ENCODE measurements around a stretch of chr14.

DNA sequence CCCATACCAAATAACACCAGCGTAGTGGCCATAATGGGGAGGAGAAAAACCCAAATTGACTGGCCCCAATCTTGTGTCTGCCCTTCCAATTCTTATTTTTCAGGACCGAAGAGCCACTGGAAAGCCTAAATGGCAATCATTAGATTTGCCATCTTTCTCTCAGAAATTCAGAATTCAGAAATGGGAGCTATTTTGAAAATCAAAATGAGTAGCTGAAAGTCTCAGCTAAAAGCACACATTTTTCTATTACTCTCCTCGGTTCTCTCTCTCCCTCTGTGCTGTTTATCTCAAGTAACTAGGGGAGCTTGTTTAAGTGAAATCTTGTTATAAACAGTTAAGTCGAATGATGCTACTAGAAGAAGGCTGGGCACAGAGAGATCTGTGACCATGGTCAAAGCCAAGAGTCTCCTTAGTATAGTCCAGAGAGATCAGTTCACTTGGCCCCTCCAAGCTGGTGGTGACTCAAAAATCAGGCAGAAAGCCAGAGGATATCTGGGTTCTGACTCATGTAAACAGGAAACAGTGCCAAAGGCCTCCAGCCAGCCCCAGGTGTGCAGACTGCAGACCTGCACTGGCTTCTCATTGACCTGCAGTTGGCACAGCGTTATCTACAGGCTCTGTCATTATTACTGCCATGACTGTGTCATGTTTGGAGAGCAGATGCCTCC, 295.5 kb upstream of the PRKD1 start:
- PRO-cap, result no peak

GRCh38 chr14:30654905-30655706, 33.0 kb downstream of the SCFD1 start:
- PRO-cap, result no peak

DNA sequence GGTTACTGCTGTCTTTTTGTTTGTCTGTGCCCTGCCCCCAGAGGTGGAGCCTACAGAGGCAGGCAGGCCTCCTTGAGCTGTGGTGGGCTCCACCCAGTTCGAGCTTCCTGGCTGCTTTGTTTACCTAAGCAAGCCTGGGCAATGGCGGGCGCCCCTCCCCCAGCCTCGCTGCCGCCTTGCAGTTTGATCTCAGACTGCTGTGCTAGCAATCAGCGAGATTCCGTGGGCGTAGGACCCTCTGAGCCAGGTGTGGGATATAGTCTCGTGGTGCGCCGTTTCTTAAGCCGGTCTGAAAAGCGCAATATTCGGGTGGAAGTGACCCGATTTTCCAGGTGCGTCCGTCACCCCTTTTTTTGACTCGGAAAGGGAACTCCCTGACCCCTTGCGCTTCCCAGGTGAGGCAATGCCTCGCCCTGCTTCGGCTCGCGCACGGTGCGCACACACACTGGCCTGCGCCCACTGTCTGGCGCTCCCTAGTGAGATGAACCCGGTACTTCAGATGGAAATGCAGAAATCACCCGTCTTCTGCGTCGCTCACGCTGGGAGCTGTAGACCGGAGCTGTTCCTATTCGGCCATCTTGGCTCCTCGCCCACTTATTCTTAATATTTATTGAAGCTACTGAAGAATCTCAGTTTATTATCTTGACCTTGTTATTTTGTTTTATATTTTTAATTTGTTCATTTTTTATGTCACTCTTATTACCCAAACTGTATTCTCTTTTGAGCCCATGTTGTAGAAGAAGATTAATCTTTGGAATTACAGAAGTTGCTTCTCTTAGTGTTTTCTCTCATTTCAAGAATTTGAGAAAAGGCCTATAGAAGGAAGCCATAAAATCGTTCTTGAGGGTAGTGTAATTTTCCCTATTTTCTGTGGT, 68.4 kb downstream of the SCFD1 start:
- PRO-cap, result no peak

DNA sequence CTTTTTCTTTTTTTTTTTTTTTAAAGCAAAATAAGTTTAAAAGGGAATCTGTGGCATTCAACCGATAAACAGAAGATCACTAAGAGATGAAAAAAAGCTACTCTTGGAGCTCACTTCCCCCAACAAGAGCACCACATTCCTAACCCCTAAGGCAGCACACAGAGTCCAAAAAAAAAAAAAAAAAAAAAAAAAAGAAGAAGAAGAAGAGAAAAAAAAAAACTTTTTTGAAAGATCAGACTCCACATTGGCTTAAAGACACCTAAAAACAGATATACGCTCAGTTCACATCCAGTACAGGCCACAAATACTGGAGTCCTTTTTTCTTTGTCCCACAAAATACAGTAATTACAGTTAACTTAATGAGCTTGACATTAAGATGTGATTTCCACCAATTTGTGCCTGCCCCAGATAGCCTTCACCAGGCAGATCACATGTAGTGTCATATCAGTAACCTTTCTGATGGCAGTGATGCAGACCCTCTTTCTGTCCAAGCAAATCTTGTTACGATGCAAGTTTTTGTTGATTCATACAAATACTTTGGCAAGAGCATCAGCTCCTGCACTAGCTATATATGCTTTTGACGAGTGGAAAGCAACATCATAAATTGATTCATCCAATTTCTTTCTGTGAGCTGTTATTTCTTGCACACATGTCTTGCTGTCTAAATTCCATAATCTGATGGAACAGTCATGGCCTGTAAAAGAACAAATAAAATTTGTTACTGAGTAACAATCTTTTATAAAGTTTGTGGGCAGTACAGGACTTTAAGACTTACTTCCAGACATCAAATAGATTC, 20.7 kb downstream of the COCH start:
- PRO-cap, result no peak

DNA sequence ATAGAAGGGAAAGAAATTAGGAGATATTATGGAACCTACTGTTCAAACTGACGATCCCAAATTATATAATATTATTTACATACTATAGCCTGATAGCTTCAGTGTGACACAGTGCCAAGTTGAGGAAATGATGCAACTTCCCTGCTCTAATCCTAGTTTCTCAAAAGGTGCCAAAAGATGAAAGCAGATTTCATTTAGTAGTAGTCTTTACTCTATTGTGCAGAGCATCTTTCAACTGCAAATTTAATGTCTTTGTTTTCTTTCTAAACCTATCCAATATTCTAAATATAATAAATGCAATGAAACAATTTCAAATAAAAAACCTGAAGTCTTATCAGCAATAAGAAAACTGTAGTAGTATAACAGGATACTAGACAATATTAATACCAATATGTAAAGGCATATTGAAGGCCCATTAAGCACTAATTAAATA, 47.0 kb downstream of the COCH start:
- PRO-cap, result no peak

DNA sequence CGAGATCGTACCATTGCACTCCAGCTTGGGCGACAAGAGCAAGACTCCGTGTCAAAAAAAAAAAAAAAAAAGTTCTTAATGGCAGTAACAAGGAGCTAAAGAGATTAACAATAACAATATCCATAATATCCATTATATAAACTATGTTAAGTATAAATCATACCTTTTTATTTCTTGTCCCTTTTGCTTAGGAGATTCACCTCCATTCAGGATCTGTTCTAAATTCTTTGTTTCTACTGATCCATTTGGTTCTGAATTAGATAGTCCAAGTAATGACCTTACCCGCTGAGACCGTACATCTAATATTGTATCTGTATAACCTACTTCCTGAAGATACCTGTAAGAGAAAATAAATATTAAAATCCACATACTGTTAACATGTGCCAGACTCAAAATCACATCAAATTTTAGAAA, 72.6 kb downstream of the COCH start:
- PRO-cap, result no peak

DNA sequence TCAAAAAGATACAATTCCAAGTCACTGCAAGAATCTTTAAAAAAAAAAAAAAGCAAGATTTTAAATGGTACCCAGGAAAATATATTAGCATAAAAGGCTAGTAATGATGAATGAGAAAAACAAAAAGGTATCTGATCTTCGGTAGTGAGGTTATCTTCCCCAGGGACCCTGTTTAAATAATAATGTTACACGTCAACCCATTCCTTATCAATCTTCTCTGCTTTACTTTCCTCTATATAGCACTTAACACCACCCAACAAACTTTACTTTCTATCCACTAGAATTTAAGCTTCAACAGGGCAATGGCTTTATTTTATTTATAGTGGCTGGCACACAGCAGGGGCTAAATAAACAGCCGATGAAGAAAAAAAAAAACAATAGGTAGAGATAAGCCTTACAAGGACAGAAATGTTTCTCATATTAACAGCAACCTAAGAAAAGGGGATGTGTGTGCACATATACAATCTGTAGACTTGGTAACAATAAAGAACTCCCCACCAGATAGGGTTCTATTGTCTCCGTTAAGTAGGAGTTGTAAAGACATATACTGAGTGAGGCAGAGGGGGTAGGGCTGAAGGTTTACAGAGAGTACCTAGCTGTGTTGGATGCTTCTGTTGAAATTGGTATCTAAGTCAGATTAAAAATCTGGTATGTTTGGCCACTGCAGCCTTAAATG, 24.8 kb upstream of the AP4S1 start:
- PRO-cap, result no peak

DNA sequence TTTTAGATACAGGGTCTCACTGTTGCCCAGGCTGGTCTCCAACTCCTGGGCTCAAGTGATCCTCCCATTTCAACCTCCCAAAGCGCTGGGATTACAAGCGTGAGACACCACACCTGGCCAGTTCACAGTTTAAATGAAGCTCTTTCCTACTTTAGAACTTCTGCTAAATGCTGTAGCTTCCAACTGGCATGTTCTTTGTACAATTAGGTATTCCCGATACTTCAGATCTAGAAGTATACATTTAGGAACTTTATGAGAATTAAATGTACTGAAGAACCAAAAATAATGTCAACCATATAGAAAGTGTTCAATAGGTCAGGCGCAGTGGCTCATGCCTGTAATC, 5.6 kb upstream of the AP4S1 start:
- PRO-cap, result no peak

- PRO-cap, result no peak
Observed at GRCh38 chr14:31121122-31121785, 86.3 kb downstream of the HECTD1 start.

- PRO-cap, result no peak
Observed at GRCh38 chr14:31206614-31207322, 825 bp downstream of the HECTD1 start.

DNA sequence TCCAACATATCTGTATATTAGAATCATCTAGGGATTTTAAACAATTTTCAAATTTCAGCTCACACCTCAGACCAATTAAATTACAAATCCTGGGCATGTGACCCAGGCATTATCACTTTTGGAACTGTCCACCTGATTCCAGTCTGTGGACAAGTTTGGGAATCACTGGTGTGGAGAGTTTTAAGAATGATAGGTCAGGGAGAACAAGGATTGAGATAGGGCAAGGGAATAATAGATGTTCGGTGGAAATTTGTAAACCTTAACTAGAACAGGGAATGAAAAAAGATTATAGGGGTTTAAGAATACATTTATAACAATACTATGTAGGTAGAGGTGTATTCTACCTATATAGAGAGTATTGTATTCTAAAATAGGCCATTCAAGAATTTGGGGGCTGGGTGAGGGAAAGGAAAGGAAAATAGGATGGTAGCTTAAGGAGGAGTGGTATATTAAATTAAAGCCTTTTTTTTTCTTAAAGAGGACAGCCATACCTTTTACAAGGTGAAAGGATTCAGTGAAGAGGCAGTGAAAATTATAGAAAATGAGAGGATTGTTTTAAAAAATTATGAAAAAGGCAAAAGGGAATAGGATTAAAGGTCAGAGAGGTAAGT, 123.9 kb downstream of the NUBPL start:
- PRO-cap, result no peak

- PRO-cap, result no peak
Observed at GRCh38 chr14:32155652-32156586, 78.8 kb downstream of the ARHGAP5 start.

DNA sequence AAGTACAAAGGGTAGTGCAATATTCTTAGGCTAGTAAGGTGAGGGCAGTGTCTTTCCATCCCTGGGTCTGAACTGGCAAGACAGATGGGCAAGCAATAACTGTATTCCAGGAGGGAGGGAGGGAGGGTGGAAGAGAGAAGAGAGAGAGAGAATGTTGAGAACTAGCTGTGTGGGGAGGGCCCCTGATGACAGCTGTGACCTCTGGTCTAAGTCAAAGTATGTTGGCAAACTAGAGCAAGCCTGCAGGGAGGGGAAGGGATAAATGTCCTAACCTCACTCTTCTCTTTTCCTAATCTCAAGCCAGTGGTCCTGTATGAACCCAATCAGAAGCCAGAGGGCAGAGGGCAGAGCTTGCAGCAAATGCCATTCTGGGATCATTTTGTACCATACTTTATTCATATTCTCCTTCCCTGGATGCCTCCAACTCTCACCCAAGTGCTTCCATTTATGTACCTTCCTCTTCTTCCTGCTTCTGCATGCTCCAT, 75.8 kb downstream of the AKAP6 start:
- PRO-cap, result no peak

- PRO-cap, result no peak
Observed at GRCh38 chr14:32454071-32454559, 125.0 kb downstream of the AKAP6 start.

- PRO-cap, result no peak
Observed at GRCh38 chr14:32493913-32494594, 165.0 kb downstream of the AKAP6 start.

DNA sequence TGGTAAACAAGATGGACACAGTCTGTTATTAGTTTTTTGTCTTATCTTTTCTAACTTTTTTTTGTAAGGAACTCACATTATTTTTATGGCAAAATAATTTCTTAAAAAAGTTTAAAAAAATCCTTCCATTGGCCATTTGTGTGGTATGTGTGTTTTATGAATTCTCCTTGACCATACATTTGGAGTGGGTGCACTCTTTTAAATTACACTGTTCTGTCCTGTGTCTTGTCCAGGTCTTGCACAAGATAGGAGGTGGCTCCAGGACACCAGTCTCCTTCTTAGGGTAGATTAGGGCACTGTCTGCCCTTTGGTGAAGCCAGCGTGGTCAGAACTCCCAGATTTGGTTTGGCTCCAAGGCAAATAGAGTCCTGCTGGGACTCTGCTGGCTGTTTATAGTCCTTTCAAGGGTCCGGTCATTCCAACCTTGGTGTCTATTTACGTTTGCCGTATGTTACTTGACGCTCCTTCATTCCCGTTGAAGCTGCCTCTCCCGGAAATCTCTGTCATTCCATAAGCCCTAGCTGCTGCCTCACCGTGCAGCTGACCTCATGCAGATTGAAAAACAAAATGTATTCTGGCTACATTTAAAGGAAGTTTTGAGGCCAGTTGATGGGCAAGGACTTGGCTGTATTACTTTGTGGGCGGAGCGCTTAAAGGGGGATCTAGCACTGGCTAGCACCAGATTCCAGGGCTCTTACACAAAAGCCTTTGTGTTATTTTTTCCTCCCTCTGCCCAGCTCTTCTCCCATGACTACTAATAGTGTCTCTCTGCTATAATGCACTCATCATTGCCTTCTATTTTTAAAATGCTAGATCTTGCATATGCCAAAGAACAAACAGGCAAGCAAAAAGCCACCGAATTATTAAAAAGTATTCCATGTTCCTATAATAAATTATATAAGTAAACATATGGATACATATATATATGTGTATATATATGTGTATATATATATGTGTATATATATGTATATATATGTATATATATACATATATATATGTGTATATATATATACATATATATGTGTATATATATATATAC, 180.7 kb downstream of the AKAP6 start:
- PRO-cap, result unidirectional peak, minus-strand start at position 557 of the sequence

- PRO-cap, result no peak
Observed at GRCh38 chr14:32703138-32703832, 235.4 kb upstream of the NPAS3 start.

DNA sequence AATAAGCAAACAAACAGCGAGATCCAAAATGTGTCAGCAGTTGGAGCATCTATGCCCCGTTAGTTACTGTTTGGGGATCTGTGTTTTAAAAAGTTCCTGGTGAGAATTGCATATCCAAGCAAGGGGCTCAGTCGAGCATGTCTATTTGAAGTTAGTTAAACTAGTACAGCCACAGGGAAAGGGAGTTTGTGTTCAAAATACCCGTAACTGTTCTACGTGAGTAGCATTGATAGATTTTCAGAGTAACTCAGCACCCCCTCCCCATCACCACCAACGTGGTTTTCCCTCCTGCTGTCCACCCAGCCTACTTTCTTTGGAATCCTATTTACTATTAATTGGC, 1.4 kb downstream of the NPAS3 start:
- PRO-cap, result no peak

GRCh38 chr14:33704594-33704906, 246.3 kb downstream of the EGLN3 start:
- PRO-cap, result no peak

DNA sequence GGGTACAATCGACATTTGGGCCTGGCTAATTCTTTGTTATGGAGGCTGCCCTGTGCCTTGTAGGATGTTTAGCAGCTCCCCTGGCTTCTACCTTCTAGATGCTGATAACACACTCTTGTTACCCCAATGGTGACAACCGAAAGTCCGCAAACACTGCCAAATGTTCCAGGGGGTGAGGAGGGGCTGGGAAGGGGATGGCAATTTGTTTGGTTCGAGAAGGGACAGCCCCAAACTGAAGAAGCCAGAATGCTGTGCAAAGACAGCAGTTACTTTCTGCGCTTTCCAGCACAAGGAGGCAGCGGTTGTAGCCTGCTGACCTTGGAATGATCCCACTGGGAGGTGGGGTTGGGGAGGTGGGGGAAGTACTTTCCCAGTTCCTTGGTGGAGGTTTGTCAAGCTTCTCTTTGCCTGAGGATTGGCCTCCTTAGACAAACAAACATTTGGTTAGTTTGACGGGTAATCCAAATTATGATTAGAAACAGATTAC, 78.9 kb upstream of the EGLN3 start:
- PRO-cap, result no peak

Data from aorta (tissue), 1 donor.